ENCODE measurements around the gene KIF2B.

DNA sequence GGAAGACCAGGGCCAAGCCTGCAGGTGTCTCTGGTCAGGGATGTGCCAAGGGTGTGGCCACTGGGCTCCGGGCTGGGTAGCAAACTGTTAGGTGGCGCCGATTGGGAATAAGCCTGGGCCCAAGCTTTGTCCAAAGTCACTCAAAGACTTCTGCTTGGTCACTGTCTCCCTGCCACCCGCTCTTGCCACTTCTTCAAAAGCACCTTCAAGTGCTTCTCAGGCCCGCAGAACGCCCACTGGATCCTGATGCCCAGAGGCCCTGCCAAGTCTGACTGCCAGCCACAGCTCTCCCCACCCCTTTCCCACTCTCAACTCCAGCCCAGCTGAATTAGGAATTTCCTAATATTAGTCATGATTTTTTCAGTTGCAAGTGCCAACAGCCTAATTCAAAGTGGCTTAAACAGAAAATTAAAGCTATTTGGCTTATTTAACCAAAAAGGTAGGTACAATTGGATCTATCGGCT is 20.7 kb upstream of the COL1A1 start:
- PRO-cap = no peak

DNA sequence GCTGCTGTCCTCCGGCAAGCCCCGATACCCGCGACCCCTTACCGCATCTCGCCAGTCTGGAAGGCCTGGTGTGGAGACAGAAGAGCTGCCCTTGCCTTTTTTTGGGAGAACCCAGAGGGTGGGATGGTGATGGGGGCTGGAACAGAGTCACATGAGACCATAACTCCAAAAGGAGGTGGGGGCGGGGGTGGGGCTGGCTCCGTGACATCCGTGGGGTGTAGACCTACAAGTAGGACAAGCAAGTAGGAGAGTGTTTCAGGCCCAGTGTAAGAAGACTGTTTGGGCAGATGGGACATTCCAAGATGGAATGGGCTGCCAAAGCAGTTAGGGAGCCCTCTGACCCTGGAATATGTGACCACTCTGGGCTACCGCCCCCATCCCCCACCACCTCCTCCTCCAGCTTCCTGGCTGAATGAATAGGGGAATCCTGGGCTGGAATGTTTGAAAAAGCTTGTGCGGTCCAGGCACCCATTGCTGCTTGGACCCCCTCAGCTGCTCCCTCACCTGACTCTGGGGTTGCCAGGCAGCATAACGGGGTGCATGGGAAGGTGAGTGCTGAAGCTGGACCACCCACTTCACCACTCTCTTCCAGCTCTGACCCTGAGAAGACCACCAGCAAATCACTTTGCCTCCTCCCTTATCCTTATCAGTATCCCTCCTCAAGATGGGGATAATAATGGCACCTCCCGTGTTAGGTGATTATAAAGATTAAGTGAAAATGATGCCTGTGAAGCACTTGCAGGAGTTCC is 1.5 kb downstream of the XYLT2 start:
- PRO-cap = no peak

DNA sequence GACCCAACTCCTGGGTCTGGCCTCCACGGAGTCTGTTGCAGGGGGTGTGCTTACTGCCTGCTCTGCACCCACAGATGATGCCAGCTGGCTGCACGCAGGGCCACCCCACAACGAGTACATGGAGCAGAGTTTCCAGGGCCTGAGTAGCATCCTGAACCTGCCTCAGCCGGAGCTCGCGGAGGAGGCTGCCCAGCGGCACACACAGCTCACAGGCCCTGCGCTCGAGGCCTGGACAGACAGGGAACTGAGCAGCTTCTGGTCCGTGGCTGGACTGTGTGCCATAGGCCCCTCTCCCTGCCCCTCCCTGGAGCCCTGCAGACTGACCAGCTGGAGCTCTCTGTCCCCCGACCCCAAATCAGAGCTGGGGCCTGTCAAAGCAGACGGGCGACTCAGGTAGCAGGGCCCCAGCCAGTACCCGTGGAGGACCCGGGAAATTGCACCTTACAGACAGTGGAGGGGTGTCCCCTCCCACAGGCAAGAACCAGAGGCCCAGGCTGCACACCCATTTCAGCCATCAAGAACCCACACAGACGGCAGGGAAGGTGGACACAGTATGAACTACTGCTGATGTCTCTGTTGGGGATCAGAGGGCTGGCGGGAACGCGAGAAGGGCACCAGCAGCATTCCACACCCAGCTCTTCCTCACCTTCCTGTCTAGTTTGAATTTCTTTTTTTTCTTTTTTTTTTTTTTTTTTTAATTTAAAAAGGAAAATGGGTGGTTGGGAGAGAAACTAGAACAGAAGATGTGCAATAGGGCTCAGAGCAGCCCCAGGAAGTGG is 12.9 kb downstream of the MRPL27 start:
- PRO-cap = no peak

GRCh38 chr17:50364370-50365224 is 8.4 kb downstream of the MRPL27 start:
- PRO-cap = bidirectional peak, plus-strand start at chr17:50365273, minus-strand start at chr17:50364983

DNA sequence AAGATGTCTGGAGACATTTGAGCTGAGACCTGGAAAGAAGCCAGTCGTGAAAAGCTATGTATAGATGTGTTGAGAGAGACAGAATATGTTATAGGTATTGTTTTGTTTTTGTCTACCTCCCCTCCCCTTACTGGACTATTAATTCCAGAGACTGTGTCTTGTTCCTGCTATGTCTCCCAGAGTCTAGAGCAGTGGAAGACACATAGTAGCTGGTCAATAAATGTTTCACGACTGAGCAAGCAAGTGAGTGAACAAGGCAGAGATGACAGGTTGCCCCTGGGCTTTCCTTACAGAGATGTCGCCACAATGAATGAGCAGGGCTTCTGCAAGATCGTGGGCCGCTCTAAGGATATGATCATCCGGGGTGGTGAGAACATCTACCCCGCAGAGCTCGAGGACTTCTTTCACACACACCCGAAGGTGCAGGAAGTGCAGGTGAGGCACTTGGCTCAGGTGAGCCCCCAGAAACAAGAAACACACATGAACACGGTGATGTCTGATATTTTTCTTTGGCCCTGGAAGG is 4.8 kb upstream of the CHAD start:
- PRO-cap = no peak

GRCh38 chr17:50561921-50562691 is 1.6 kb downstream of the CACNA1G start:
- PRO-cap = no peak

GRCh38 chr17:50675632-50676226 is 32.0 kb downstream of the ANKRD40 start:
- PRO-cap = no peak

DNA sequence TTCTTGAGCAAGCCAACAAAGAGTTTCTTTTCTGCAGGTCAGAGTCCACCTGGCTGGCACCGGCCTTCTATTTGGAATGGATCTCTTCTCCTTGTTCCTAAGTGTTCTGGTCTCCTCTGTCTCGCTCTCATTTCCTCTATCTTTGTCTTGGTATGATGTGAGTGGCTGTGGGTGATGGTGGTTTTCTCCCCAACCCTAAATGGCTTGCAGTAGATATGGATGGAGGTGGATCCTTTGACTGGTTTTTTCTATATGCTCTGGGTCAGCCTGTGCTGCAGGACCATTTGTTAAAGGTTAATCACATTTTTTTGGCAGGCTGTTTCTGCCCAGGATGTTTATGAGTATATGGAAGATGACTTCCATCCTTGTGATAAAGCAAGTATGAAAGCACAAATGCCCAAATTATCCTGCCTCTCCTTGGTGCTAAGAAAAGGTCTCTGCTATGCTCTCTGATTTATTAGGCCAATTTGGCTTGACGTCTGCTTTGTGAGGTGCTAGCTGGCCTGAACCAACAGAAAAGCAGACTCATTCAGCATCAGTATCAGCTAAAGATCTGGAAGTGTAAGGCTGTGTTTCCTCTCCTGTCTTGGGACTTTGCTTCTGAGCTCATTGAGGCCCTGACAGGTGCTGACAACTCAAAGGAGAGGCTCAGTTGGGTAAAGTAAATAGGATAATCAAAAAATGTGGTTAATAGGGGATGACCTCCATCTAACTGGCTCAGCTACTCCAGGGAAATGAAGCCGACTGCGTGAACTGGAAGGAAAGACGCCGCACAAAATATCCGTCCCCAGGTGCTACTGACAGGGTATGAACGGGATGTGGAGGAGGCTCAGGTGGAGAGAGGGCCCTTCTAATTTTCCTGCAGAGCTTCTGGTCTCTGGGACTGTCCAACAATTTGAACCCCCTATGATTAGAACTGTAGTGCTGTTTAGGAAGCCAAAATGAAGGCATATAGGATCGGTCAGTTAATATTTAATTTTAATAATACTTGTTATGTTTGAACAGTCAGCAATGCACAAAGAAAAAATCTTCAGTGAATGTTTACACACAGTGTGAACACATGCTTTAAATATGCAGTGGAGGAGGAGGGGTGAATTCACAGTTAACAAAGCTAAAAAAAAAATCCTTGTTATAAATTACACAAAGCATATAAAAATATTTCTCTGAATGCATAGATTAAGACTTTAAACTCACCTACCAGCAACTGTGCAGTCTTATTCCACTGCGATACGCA is 15.1 kb downstream of the ANKRD40 start:
- PRO-cap = no peak

- PRO-cap = no peak
Observed at GRCh38 chr17:50904989-50906004, 39.1 kb upstream of the TOB1 start.

- PRO-cap = bidirectional peak, plus-strand start at chr17:50919886, minus-strand start at chr17:50919768
Observed at GRCh38 chr17:50919385-50920278, 53.5 kb upstream of the TOB1 start.

GRCh38 chr17:50949548-50950673 is 83.8 kb upstream of the TOB1 start:
- PRO-cap = no peak

DNA sequence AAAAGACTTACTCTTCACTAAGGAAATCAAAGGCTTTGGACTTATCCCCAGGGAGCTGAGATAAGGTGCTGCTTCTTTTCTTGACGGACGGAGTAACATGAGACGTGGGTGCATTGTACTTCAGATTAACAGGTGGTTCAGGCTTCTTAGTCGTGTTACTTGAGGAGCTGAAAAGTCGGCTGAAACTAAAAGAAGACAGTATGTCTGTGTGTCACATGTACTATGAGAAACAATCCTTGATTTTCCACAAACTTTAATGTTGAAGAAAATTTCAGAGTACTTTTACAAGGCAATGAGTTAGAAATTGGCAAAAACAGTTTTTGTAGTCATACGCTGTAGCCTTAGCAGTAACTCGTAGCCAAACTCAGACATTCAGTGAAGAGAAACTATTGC is 122.2 kb downstream of the SPAG9 start:
- PRO-cap = no peak

DNA sequence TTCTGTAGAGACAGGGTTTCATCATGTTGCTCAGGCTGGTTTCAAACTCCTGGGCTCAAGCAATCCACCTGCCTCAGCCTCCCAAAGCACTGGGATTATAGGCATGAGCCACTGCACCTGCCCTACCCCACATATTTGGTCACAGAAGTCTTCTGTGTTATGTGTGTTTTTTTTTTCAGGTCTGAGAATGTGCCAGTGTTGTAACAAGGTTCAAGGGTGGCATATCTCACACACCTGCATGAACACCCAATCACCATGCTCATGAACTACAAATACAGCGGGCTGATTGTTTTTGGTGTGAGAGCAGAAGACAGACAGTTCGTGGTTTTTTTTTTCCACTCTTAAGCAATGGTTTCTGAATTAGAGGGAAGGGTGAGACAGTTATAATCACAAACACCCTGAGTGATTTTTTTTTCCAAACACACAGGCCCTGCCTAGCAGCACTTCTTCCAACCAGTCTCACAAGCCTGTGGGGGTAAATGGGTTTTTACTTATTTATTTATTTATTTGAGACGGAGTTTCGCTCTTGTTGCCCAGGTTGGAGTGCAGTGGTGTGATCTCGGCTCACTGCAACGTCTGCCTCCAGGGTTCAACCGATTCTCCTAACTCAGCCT is 22.6 kb downstream of the SPAG9 start:
- PRO-cap = no peak

DNA sequence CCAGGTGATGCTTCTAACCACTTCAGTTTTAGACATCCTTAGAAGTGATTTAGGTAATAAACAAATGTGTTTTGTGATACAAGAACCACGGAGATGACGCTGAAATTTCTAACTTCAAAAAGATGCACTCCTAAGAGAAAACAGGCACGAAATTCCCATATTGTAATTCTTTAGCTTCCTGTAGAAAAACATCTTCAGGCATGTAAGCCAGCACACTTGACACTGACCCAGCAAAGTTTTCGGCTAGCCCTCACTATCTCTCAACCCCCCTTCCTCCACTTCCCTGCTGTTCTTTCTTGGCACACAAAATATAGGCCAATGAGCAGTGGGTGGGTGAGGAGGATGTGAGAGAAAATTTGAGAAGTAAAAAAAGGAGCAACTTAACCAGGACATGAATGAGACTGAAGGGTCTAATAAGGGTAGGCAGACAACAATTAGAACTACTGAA is 1.2 kb downstream of the MBTD1 start:
- PRO-cap = no peak

GRCh38 chr17:52409285-52409942 is 250.9 kb upstream of the CA10 start:
- PRO-cap = unidirectional peak, minus-strand start at chr17:52409701

DNA sequence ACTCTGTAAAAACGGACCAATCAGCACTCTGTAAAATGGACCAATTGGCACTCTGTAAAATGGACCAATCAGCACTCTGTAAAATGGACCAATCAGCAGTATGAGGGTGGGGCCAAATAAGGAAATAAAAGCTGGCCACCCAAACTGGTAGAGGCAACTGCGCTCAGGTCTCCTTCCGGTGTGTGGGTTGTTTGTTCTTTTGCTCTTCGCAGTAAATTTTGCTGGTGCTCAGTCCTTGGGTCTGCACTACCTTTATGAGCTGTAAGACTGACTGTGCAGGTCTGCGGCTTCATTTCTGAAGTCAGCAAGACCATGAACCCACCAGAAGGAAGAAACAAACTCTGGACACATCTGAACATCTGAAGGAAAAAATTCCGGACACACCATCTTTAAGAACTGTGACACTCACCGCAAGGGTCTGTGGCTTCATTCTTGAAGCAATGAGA is 703.5 kb upstream of the CA10 start:
- PRO-cap = no peak

DNA sequence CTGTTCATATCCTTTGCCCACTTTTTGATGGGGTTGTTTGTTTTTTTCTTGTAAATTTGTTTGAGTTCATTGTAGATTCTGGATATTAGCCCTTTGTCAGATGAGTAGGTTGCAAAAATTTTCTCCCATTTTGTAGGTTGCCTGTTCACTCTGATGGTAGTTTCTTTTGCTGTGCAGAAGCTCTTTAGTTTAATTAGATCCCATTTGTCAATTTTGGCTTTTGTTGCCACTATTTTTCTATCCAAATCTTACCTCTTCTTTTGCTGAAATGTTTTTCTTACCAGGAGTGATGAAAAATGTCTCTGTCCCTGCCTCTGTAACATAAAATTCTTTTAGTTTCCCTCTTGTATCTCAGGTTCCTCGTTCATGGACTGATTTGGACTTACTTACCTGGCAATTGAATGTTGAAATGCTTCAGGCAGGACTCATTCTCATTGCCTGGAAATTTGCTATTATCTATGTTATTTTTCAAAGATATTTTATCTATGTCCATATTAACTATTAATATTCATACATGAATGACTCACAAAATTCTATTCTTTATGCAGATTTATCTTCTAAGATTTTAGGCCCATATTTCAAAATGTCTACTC is 321.7 kb upstream of the KIF2B start:
- PRO-cap = no peak

DNA sequence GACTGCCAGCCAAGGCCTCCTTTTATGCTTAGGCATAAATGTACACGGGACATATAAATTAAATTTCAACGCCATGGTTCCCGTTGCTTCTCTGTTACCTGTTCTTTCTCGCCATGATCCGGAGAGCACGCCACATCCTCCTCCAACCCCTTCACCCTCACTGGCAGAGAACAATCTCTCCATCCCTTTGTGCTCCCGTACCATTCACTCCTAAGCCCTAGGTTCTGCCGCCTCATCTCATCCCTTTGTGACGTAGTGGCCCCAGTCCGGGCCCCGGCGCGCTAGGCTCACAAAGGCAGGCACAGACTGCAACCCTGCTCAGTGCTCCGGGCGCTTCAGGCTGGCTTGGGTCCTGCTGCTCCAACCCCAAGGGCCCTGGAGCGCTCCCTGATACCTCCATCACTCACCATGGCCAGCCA is at the start of gene KIF2B:
Gene KIF2B (plus strand): TSS at position 302 of the 419 bp plus-strand sequence.
- PRO-cap = no peak

GRCh38 chr17:54967468-54968108 is 866 bp downstream of the COX11 start:
- PRO-cap = unidirectional peak, plus-strand start at chr17:54967650

DNA sequence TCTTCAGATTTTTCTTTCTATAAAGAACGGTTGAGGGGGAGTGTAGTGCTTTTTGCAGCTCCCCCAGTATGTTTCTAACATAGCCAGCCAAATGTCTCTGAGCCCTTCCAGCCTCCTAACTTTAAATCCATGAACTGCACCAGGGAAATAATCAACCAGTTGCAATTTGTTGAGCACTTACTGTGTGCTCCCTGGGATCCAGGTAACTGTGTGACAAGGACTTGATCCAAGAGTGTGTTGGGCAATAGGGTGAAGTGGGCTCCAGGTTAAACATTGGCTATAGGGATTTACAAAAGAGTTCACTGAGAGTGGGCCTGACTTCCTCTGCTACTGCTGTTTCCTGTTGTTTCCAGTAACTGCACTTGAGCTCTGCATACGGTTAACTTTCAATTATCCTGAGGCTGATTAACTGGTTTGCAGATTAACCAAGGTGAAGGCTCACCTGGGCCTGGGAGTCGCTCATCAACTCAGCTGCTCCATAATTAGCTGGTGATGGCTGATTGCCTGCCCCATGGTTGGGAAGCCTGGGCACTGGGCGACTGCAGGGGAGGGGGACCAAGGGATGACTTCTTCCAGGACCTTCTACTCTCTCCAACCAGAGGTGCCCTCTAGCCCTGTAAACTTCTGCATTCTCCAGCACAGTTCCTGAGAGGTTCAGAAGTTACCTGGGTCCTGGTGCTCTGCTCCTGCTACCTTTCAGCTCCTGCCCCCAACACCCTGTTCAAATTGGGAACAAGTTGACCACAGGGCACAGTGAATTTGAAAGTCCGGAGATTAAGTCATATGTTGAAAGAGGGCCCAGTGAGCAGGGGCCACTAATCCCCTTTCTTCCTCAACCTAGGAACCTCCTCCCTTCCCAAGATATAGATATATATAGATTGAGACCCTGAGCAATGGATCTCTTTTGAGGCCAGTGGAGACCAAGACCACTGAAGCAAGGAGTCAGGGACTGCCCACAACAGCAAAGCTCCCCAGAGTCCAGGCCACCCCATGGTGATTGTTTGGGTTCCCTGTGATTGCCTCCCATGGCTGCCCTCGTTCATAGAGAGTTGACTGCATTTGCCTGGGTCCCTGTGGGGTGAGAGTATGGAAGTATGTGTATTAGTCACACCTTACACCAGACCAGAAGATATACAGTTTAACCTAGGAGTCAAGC is 19.7 kb downstream of the HLF start:
- PRO-cap = no peak

Measured in neuron (in vitro differentiated cells).